Aorta (tissue), 1 donor: Measurements from ENCODE around the gene IDI2.

DNA sequence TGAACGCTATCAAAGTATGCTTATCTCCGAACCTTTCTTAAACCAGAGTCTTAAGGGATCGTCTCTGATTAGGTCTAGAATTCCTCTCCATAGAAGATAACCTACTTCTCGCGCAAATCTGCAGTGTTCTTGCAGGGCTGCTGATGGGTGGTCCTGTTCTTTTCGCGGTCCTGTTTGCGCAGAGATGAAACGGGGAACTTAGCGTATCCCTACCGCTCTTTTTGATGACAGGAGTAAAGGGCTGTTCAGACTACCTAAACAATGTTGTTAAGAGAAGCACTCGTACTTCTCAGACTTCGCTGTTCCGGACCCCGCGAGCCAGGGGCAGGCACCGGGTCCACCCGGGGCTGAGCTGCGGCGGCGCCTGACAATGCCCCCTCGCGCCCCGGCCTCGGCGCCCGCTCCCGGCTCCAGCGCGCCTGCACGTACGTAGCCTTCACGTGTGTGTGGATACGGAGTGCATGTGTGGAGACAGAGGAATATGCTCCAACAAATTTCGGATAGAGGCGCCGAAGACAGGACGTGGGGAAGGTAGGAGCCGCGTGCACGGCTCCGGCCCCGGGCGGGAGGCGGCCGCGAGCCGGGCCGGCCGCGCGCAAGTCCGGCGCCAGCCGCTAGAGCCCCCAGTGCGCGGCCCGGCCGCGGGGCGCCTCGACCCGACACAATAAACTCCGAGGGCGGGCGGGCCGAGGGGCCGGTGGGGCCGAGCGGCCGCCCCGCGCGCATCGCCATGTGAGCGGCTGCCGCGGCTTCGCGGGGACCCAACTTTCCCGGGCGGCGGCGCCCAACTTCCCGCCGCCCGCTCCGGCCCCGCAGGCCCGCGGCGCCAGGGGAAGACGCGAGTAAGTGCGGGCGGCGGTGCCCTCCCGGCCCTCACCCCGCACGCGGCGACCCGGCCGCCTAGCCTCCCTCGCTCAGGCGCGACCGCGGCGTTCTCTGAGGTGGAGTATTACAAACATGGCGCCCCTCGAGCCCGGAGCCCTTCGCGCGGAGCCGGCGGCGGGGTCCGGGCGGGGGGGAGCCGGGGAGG lies 578 bp upstream of the ZMYND11 start:
- PRO-cap = unidirectional peak, plus-strand start at position 123 of the sequence; unidirectional peak, plus-strand start at position 439 of the sequence; bidirectional peak, plus-strand start at position 667 of the sequence, minus-strand start at position 548 of the sequence; bidirectional peak, plus-strand start outside the sequence, minus-strand start at position 938 of the sequence

DNA sequence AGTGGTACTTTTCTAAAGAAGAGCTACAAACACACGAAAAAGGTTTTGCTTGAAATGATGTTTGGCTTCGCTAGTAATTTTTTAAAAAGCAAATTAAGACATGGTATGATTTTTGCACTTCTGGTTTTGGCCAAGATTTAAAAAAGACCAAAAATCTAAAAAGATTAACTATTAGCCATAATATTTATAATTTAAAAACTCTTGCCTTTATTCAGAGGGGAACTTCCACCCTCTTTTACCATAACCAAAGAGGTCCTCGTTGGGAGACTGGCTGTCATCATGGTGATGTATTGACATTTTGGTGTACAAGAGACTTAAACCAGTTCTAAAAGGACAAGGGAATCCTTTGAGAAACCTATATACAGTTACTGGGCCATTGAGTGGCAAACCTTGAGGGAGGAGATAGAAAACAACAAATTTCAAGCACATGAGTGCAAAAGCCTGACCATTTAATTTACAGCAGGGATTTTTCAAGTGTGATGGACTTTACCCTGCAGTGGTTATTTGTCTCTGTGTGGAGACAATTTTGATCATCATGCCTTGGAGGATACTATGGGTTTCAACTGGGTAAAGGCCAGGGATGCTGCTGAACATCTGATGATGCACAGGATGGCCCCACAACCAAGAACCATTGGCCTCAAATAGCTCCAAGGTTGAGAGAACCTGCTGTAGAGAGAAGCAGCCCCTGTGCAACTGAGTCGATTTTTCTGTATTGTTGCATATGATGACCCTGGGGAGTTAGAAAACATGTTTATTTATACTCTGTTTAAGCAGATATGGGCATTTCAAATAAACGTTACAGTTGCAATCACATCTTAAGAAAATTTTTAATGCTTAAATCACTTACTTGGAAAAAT lies 20.5 kb downstream of the ZMYND11 start:
- PRO-cap = no peak

- PRO-cap = no peak
Measured at GRCh38 chr10:526751-527410, 162.6 kb downstream of the DIP2C start.

- PRO-cap = no peak
Measured at GRCh38 chr10:614694-615332, 74.7 kb downstream of the DIP2C start.

- PRO-cap = no peak
Measured at GRCh38 chr10:637175-637873, 52.1 kb downstream of the DIP2C start.

GRCh38 chr10:683020-684215 lies 6.0 kb downstream of the DIP2C start:
- PRO-cap = unidirectional peak, plus-strand start at chr10:683953

GRCh38 chr10:809378-810564 lies 120.3 kb upstream of the DIP2C start:
- PRO-cap = no peak

GRCh38 chr10:863651-864396 lies 67.7 kb downstream of the LARP4B start:
- PRO-cap = no peak

GRCh38 chr10:916551-916936 lies 15.0 kb downstream of the LARP4B start:
- PRO-cap = no peak

GRCh38 chr10:1025657-1026143 lies at the start of gene IDI2:
Gene IDI2 (minus strand): TSS chr10:1025859.
- PRO-cap = no peak

DNA sequence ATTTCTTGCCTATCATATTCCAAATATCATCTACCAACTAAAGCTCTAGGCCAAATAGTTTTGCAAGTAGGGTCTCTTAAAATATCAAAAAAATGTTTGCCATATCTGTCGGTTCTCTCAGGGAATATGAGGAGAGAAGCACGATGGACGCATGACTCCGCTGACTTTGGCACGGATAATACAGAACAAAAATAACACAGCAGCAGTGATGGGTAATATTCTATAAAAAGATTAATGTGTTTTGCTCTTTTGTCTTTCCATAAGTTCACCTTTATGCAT lies 889 bp upstream of the IDI2 start:
- PRO-cap = no peak

- PRO-cap = no peak
Measured at GRCh38 chr10:1037059-1038008, 11.6 kb downstream of the IDI1 start.

GRCh38 chr10:1047376-1047863 lies 1.5 kb downstream of the IDI1 start:
- PRO-cap = no peak

DNA sequence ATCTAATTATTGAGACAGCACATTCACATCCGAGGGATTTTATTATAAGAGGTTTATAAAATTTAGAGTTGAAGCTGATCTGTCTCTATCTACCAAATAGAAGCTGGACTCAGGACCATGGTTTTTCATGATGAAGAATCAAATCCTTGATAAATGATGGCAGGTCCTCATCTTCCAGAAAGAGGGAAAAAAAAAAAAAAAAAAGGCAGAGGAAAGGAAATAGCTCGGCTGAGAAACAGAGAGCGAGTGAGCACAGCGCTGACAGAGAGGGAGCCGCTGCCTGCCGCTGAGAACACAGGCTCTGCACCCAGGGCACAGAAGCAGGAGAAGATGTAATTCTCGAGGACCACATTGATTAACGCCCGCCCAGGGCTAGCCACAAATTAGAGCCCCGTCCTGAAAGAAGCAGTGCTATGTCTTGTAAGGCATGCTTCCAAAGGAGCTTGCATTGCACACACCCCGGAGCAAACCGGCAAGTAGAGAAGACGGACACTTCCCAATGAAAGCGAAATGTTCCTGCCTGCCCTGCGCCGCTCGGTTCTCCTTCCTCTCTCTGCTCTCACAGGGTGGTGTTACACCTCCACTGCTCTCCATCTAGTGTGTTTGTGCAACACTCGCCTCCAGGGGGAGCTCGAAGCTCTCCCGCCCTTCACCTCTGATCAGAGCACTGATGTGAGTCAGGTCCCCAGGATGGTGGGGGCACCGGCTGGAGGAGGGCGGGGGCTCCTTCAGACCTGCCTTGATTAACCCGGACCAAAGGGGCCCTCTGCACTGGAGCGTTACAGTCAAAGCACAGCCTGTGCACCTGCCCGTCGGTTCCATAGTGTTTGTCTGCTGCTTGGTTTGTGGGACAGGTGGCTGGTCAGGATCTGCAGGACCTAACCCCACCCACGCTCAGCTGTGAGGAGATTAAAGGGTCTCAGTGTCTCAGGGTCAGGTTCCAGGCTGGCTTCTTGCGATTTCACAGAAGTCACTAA lies 316.6 kb downstream of the ADARB2 start:
- PRO-cap = no peak

DNA sequence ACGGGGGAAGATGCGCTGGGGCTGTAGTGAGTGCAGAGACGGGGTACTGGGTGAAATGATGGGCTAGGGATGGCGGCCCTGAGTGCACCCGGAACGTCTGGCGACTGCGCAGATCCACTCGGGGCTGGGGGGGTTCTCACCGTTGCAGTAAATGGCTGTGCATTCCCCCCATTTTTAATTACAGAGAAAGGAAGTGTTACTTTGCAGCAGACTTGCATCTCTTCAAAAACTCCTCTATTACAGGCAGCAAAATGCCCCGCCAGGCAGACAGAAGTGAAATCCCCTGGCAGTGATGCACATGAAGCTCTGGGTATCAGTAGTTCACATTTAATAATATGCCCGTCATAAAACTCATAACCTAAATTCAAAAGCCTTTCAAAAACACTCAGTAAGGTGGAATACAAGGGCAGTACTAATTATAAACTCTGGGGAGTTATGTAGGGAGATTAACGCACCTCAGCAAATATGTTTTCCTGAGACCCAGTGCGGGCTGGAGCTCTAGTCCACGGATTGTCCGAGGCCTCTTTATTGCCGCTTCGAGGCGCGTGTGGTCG lies 195.6 kb upstream of the ADARB2 start:
- PRO-cap = no peak

DNA sequence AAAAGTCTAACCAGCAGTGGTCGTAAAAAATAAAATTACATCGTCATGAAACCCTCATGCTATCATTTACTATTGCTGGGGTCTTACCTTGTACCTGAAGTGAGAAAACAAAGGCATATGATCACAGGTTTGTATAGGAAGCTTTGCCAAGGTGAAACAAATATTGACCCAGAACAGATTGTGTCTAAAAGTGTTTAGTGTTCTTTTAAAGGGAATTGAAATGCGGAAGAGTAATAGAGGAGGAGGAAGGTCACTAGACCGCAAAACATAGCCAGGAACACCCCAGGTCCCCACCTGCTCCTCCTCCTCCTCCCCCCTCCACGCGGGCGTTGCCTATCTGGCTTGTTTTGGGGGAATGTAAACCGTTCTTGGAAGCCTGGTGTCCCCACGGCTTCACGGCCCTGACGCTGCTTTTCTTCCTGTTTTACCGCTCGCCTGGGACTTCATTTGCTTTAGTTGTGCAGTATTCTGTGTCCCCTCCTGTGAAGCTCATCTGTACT lies 81.0 kb upstream of the PFKP start:
- PRO-cap = no peak

DNA sequence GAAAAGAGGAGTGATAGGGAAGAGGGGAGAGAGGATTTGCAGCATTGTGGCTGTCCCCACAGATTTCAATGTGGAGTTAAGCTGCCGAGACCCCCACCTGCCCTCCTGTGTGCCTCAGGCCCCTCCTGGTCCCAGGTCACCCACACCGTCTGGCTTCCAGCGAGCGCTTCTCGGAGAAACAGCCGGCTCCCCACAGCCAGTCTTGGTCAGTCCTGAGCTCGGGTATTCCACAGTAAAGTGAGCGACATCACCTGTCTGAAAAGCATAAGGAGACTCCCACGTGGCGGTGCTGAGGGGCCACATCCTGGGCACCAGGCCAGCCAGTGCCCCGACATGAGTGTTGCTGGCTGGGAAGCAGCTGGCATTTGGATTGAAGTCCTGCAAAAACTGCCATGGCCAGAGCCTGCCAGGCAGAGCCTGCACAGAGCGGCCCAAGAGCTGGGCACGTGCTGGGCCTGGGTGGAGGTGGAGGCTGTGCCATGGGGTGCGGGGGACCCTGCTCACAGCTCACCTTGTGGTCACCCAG lies 49.1 kb downstream of the PITRM1 start:
- PRO-cap = no peak

DNA sequence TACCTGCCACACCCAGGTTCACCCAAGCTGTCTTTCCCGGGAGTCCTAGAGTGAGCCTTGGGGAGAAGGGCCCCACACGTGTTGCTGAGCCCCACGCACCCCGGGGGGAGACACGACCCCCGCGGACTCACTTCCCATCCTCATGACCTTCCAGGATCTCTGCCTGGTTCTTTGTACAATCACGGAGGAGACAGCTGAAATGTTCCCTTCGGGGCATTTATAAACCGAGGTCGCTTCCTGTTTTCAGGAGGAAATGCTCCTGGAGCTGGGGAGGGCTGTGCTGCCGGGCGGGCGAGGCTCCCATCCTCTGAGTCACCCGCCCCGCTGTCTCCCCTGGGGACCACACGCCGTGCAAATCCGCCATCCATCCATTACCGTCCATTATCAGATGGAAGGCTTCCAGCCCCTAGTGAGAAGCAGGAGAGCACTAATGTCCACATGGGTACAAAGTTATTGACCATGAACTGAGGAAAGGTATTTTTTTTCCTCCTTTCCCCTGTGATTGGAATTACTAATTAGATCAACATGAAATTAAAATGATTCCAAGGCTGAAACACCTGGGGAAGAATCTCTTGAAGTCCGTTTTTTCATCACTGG lies 251.9 kb upstream of the PITRM1 start:
- PRO-cap = no peak

DNA sequence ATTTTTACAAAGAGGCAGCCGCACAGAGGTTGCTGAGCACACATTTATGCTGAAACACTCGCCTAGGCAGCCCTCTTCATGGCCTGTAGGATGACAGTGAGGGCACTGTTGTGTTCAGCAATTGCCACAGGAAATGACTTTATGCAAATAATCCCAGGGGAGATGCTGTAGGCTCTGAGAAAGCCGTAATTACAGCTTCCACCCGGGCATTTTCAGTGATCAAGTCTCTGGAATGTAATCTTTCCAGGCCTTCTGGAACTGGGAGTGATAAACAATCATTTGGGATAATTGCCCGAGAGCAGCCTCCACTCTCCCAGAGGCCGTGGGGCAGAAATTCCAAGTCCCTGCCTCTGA lies 300.5 kb downstream of the KLF6 start:
- PRO-cap = no peak

DNA sequence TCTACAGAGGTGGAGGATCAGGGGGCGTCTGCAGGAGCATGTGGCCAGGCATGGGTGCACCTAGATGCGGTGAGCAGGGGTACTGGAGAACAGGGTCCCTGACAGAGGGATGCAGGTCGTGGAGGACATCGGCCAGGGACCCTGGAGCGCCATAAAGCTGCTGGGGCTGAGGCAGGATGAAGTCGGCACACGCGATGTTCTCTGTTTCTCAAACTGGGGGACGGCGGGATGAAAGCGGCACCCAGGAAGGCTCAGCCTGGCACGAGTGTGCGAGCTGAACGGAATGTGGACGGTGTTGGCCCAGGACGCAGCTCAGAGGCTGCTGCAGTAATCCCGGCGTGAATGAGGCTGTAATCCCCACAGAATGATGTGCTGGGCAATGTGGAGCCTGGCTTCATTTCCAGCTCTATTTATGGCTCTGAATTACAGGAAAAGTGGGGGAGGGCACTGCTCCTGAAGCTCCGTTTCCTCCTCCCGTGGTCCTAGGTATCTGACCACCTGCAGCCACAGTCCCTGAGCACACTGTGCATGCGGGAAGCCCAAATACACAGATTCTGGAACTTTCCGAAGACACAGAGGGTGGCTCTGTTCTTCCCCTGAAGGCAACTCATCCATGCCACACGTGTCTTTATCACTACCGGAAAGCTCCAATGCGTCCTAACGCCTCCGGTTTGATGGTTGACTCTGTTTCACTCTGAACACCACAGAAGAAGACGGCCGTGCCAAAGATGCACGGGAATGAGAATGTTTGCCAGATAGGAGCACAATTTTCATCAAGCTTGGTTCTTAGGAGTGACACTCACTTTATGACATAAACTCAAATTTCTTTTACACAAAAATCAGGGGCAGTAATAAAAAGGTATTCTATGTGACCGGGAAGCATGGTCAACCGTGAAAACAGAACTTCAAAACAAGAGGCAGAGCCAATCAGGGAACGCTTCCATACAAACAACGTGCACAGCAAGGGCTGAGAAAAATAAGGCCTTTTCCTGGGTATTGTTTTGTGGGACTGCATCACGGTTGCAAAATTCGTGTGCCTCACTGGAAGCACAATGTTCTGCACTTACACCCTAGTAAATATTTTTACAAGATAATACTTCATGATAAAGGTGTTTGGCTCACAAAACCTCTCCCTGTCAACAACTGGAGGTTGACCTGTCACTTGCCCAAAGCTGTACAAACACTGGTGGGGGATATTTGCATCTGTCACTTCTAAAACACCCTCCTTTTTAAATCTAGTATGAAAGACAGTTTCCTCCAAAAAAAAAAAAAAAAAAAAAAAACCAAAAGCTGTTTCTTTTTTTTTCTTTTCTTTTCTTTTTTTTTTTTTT lies 37.4 kb downstream of the KLF6 start:
- PRO-cap = no peak